Bronchus fibroblast of lung (primary cell): ENCODE measurements around a stretch of chr3.

DNA sequence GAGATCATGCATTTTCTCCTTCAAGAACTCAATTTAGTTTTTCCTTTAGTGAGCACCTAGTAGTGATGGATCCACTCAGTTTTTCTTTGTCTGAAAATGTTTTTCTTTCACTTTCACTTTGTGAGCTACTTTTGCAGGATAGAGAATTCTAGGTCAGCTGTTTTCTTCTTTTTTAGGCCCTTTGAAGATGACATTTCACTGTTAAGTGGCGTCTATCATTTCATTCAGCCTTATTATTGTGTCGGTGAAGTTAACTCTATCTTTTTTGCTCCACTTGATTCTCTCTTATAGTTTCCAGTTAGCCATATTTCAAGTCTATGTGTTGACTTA lies 55.7 kb downstream of the PRKCI start:
- RAMPAGE, long total RNA = no peak

- RAMPAGE, long total RNA = no peak
Measured at GRCh38 chr3:170356267-170357080, 1.0 kb upstream of the SKIL start.

- RAMPAGE, long total RNA = no peak
Measured at GRCh38 chr3:171339490-171340107, 120.6 kb downstream of the TNIK start.

GRCh38 chr3:171480509-171480918 lies 20.3 kb upstream of the TNIK start:
- RAMPAGE, long total RNA = no peak

DNA sequence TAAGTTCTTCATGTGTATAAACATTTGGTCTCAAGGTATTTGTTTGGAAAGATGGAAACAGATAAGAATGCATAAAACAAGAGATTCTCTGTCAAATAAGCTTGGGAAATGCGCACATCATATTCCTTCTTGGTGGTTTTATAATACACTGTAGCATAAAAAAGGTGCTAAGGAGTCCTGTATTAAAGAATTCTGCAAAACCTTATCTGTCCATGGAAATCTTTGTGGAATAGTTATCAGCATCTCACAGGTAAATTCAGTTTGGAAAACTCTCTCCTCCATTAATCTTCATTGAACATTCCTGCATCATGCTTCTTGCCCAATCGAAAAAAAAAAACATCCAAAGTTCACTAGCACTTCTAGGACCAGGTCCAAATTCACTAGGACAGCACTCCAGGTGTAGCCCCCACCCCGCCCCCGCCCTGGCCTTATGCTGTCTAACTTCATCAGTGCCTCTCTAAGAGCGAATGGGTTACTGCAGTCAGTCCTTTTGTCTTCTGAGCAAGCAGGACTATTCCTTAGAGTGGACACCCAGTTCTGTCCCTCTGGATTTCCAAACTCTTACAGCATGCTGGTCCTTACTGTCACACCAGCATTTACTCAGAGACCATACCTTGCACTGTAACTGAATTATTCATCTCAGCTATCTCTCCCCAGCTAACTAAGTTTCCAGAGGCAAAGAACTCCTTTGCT lies 138.6 kb downstream of the PLD1 start:
- RAMPAGE, long total RNA = no peak

DNA sequence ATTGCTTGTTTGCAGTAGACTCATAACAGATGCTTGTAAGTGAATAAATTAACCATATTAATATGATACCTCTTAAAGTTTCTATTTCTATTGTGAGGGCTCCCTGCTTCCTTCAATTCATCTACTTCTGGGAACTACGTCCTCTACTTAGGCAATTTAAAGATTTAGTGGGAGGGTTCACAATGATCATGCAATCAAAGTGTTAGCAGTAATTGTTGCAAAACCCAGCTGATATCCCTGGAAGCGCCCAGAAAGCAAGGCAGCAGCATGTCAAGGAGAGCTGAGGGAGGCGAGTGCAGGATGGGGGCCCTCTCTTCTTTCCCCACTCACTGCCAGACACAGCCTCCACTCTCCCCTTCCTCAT lies 6.4 kb downstream of the TMEM212 start:
- RAMPAGE, long total RNA = no peak

DNA sequence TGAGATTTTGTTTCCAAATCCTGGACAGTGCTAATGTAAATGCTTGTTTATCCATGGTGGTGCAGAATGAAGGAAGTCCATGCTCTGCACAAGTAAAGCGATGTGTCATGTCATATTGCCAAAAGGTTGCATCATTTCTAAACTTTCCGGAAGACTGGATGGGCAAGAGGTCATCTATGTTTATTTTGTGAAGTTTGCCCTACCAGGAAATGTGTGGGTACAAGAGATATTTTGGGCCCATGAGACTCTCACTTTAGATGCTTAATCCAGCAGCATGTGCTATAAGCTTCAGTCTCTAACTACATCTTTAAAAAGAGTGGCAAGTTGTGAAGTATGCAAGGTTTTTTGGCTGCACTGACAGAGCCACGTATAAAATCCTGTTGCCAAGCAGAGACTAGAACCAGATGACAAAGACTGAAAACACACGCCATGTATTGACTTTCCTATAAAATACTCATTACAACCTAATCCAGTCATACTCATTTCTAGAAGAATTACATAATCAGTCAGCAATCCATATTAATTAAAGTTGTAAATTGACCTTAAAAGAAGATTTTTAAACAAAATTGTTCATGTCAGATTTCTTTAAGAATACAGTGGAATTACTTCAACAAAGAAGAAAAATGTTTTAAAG lies 72.0 kb upstream of the FNDC3B start:
- RAMPAGE, long total RNA = no peak

DNA sequence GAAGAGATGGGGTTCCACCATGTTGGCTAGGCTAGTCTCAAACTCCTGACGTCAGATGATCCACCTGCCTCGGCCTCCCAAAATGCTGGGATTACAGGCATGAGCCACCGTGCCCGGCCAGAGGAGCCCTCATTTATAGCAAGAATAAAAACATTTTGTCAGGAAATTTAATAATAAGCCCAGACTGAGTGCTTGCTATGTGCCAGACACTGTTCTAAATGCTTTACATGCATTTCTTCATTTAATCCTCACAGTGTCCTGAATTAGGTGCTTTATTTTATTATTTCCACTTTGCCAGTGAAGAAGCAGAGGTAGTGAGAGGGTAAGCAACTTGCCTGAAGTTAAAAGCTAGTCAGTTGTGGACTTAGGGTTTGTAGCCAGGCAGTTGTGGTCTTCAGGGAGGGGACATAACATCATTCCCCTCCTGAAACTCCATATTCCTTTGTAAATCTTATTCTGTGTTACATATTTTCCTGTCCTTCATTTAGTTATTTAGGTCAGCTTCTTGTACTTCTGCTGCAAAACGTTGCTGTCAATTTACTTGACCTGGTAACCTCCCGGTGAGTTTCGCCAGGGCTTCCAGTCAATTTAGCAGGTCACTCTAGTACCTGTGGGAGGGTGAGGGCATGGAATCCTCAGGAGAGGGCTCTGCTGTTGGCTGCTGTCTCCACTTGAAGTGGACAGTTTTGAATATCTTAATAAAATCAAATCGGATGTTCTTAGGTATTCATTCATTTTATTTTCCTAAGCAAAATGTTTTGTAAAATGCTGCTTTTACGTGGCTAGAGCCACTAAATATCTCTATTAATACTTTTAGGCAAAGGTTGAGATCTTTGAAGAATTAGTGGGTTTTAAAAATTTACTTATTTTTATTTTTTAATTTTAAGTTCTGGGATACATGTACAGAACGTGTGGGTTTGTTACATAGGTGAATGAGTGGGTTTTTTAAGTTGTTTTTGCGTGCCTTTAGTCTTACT lies 29.5 kb downstream of the FNDC3B start:
- RAMPAGE, long total RNA = no peak

DNA sequence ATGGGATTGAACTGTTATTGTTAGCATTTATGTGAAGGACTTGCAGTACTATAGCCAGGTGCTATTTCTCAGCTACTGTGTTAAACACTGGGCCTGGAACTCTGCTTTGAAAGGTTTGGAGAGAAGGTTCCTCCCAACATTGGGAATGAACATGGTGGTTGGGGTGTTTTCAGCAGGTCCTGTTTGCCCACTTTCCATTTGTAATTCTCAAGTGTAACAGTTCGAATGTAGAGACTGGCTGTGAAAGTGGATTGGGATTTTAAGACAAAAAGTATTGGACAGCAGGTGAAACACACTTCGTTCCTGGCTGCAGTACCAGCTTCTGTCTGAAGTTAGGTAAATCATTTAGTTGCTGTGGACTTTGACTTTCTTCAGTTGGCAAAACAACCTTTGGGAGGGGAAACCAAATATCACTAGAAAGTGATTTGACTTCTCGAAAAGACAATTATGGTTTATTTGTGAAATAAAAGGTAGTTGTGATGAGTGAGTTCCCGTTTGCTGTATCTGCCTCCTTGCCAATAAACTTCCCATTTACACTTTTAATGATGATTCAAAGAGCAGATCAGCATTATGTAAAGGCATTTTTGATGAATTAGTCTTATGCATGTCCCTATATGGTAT lies 33.9 kb downstream of the FNDC3B start:
- RAMPAGE, long total RNA = no peak

GRCh38 chr3:172102523-172102915 lies 63.1 kb downstream of the FNDC3B start:
- RAMPAGE, long total RNA = no peak

- RAMPAGE, long total RNA = no peak
Measured at GRCh38 chr3:172133444-172133987, 94.1 kb downstream of the FNDC3B start.

GRCh38 chr3:172135697-172136535 lies 96.5 kb downstream of the FNDC3B start:
- RAMPAGE, long total RNA = no peak

GRCh38 chr3:172154674-172155043 lies 115.3 kb downstream of the FNDC3B start:
- RAMPAGE, long total RNA = no peak

- RAMPAGE, long total RNA = no peak
Measured at GRCh38 chr3:172212071-172212714, 172.8 kb downstream of the FNDC3B start.

DNA sequence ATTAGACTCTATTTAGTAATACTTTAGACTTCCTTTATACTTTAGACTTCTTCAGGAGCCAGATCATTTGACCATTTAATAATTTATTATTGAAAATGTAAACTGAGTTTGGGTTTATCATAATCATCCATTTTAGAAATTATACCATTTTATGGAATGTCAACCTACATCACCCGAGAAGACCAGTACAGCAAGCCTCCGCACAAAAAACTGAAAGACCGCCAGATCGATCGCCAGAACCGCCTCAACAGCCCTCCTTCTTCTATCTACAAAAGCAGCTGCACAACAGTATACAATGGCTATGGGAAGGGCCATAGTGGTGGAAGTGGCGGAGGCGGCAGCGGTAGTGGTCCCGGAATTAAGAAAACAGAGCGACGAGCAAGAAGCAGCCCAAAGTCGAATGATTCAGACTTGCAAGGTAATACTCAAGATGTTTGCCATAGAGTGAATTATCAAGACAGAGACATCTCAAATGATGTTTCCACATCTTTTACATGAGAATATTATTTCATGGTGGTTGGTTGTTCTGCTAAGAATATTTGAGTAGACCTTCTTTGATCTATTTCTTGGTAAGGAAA lies 197.0 kb downstream of the GHSR start:
- RAMPAGE, long total RNA = no peak

DNA sequence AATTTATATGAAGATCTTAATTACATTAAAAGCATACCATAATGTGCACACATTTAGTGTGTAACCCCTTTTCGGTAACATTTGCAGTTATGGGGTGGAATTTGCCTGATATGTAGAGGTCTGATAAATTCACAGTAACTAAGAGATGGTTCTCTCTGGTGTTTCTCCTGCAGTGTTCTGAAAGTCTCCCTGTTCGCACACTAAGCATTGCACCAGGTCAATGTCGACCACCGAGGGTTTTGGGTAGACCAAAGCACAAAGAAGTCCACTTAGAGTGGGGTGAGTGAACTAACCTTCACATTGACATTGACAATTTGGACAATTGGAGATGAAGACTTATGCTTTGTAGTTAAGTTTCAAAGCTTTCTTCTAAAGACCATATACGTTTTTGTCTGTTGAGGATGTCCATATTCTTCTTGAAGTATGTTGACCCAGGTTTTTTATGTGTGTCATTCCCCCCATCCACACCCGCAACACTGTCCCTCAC lies 105.4 kb downstream of the GHSR start:
- RAMPAGE, long total RNA = no peak

DNA sequence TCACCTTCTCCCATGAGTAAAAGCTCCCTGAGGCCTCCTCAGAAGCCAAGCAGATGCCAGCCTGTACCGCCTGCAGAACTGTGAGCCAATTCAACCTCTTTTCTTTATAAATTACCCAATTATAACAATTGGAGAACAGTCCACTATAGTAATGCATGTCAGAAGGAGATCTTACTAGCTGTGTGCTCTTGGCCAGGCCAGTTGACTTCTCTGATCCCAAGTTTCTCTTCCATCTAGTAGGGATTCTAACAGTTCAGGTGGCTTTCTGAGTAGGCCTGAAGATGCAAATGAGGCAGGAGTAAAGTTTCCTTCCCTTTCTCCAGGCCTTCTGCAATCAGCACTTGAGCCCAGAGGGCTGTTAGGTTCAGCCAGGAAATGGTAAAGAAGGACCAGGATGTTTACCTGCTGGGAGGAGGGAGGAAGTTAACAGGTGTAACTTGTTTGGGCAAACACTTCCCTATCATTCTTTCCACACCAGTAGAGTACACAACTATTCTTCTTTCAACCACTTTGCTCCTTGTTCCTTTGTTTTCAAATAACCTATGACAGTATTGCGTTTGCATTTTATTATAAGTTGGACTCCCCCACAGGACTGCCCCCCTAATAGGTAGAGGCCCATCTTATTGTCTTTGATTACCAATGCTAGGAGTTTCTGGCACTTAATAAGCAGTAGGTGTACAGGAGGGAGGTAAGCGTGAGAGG lies 13.3 kb upstream of the TNFSF10 start:
- RAMPAGE, long total RNA = no peak

DNA sequence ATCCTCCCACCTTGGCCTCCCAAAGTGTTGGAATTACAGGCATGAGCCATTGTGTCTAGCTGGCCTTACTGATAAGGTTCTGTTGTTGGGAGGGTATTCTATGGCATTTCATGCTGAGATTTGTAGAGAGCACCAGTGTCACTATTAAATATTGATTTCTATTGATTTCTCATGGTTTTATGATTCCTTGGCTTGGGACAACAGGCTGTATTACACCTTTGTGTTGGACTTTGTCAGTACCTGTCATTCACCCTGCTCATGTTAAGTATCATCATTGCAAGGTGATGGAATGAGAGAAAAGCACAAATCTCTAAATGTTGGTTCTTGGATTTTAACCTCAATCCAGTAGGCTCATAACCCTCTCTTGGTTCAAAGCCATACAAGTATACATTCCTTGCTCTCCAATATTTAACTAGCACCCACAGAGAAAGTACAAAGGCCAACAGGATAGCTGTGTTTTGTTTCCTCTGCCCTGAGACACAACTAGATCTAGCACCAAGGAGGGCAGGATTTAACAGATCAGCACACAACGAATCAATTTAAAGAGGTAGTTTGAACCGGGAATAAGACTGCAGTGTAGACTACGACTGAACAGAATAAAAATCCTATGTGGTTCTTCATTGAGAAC lies 77.9 kb upstream of the TNFSF10 start:
- RAMPAGE, long total RNA = no peak

DNA sequence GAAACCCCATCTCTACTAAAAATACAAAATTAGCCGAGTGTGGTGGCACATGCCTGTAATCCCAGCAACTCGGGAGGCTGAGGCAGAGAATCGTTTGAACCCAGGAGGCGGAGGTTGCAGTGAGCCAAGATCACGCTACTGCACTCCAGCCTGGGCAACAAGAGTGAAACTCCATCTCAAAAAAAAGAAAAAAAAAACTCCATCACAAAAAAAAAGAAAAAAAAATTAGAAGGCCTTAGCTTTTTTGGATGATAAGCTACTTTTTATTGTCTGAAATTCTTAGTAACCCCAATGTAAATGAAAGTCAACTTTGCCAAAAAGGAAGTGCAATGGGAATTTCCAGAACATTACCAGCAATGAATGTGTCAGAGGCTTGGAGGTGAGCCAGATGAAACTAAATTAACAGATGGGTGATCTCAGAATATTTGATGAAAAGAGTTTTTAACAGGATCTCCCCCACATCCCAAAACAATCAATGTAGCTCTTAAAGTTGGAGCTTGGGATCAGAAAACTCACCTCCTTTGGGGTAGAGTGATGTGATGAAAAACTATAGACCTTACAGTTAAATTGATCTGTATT lies 84.0 kb upstream of the TNFSF10 start:
- RAMPAGE, long total RNA = no peak

DNA sequence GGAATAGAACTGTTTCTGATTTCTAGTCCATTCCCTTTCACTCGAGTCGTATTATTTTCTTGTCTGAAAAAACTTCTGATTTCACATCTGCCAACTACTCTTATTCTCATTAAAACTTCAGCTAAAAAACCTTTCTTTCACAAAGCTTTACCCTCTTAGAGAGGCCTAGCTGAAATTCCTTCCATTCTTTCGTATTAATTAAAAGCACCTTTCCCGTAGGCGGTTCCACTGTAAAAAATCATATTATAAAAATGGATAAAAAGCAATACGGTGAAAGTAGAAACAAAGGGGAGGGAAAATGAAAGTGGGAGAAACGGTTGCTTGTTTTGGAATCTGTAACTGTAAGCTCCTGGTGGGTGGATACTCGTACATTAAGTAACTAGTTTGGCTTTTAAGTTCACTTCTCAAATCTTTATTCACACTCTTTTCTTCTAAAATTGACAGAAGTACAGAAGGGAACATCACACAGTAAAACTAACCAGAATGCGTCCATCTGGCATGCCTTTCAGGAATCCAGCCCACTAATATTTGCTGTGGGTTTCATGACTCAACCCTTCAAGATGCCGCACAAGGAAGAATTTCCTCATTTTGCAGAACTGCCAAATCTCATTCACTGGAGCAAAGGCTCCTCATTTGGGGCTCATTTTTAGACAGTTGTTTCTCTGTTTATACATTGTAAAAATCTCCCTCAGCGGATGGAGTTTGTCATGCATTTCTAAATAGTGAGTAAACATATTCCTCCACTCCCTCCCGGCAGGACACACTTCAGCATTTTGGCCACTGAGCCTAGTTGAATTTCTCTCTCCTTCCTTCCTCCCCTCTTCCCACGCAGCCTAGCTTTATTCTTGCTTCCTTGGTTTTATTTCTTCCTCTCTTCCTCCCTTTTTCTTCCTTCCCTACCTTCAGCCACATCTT lies 419.6 kb upstream of the NAALADL2 start:
- RAMPAGE, long total RNA = no peak